ENCODE results near the genes MYO3B and GAD1.

DNA sequence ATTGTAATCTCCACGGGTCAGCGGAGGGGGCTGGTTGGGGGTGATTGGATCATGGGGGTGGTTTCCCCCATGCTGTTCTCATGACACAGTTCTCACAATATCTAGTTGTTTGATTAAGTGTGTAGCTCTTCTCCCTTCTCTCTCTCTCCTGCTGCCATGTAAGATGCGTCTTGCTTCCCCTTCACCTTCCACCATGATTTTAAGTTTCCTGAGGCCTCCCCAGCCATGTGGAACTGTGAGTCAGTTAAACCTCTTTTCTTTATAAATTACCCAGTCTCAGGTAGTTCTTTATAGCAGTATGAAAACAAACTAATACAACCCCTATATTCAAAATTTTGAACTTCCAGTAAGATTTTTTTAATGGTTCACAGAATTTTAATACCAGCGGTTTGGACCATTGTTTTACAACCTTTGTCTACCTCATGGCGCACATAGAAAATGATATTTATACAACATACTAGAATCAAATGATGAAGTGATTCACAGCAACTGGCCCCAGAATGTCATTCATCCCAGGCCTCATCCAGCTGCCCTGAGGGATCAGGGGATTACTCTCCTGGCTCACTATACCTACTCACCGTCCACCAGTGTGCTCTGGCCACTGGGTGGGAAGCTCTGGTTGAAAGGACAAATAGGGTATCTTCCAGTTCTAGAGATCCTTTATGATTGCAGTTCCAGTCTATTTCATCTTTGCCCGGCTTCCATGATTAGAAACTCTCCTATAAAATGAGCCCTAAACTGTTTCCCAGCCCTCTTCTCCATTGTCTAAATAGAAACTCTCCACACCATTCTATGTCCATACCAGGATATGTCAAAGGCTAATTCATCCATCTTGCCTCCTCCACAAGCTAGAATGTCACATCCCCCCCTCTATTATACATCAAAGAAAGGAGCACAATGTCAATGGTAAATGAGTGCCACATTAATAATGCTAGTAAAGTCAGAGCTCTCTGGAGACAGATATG is 134.8 kb downstream of the STK39 start:
- RRBS = no CpG with 5 or more reads among the region's 7 CpGs

DNA sequence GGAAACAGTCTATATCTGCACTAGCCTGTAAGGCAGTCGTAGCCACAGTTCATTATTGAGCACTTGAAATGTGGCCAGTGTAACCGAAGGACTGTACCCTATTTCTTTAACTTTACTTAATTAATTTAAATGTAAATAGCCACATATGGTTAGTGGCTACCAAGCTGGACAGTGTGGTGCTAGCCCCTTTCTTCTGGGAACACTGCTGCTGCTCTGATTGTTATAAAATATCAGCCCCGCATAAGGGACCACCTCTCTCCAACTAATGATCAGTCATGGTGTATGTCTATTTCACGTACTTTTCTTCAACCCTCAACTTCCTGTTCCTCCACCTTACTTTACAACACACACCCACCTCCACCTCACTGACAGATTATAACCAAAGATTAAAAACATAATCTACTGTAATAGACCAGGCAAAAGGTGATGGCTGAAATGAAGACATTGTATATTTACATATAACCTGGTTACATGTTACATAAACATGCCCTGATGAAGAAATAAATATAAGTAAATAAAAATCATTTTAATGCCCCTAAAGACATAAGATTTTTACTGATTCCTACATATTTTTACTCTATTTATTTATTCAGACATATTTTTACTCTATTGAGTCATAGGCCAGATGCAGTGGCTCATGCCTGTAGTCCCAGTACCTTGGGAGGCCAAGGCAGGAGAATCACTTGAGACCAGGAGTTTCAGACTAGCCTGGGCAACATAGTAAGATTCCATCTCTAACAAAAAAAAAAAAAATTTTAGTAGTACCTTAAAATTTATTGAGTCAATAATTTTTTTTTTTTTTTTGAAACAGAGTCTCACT is 12.9 kb downstream of the STK39 start:
- RRBS = no CpG with 5 or more reads among the region's 4 CpGs

DNA sequence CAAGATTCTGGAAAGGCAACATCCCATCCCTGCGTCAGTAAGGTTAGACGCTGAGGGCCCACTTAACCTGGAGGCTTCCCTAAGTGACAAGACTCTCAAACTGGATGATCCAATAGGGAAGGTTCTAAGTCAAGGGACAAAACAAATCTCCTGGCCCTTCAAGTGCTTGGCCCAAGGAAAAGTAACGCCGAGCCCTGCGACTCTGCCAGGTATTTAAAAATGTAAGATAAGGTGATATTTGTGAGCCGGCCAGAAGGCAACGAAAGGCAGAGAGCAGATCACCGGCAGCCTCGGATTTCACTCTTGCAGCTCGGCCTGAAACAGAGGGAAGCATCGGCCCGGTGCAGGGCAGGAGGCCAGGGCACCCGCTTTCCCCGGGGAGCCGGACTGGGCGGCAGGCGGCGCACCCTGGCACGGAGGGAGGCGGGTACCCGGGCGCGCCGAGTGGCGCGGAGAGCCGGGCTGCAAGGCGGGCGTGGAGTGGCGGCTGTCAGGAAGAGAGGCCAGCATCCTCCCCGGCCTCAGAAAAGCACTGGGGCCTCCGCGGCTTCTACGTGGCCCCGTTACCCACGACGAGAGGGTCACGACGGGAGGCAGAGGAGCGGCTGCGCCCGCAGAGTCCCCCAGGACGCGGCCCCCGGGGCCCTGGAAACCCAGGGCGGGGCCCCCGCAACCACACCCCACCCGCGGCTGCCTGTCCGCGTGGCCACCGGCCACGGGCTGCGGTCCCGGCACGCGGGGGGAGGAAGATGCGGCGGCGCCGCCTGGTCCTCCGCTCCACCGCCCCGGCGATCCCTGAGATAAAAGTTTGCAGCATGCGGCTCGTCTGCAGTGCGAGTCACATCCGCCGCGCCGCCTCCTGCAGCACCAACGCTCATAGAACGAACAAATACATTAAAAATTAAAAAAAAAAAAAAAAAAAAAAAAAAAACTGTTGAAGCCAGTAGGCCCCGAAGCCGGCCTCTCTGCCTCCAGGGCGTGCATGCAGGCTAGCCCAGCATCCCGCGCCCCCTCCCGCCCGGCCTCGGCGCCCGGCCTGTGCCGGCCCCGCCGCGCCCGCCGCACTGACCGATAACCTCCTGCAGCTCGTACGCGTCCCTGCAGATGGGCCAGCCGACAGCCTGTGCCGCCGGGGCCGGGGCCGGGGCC is 862 bp downstream of the STK39 start:
- RRBS = 3% methylated on average over 54 of the region's 99 CpGs

DNA sequence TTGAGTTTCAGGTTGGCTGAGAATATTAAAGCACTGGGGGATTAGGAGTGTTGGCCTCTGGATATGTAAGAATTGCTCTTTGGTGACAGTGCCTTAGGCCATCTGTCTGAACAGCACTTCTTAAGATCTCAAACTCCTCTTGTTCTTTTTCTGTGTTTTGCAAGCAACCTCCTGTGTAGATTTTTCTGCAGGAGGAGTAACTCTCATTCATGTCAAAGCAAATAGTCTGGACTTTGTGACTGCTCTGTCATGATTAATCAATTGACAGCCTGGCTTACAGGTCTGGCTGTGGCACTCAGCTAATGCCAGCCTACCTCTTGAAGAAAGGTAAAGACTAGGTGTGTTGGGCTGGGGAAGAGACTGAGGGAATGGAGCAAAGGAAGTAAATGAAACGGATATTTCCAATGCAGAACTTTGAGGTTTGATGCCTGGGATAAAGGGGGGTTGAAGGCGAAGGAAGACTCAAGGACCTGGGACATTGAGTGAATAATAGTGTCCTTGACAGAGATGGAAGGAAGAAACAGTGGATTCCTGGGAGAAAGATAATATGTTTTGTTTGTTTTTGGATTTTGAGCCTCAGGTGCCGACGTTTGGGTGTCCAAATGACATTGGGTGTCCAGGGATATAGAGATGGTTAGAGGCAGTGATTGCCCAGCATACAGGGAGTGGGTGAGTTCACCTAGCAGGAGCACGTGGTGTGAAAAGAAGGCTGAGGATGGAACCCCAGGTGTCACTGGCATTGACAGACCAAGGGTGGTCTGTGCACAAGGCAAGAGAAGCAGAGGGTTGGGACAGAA is 156.8 kb downstream of the CERS6 start:
- RRBS = no CpG with 5 or more reads among the region's 5 CpGs

DNA sequence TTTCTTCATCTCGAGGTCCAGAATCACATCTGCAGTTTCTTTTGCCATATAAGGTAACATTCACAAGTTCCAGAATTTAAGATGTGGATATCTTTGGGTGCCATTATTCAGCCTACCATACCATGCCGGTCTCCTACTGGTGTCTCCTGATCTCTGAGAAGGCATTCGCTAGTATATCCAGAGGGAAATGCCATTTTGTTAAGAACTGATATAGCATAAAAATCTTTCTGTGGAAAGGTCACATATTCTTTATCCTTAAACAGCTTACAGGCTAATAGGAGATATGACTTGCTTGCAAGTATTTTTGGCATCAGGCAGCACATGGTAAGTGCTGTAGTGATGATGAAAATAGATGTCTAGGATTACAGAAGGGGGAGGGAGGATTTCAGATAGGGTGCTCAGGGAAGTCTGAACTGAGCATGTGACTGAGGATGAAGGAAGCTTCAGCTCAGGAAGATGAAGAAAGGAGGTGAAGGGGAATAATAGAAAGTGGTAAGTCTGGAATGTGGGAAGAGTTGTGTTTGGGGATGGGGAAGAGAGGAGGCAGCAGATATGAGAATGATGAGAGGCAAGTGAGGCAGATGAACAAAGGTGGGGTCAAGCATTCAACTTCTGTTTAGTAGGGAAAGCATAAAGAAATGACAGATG is 158.5 kb upstream of the NOSTRIN start:
- RRBS = no CpG with 5 or more reads among the region's 3 CpGs

DNA sequence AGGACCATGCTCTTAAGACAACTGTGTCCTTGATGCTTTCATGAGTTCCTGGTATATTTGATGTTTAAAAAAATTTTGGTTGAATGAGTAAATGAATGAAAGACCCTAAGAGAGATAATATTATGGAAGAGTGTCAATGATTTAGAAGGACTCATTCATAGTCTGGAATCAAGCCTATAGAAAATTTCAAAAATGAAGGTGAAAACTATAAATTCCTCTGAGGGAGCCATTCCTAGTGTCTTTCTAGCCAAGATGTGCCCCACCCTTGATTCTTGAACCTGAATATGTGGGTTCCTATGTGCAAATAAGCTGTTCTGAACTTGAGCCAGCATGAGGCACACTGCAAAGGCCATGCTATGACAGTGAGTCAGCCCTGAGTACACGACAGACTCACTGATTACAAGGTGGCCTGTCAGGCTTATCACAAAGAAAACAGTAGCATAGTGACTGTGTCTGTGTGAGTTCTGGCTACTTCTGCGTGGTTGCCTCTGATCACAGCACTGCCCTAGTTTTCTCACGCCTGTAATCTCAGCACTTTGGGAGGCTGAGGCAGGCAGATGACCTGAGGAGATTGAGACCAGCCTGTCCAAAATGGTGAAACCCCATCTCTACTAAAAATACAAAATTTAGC is 19.0 kb downstream of the ABCB11 start:
- RRBS = no CpG with 5 or more reads among the region's 3 CpGs

DNA sequence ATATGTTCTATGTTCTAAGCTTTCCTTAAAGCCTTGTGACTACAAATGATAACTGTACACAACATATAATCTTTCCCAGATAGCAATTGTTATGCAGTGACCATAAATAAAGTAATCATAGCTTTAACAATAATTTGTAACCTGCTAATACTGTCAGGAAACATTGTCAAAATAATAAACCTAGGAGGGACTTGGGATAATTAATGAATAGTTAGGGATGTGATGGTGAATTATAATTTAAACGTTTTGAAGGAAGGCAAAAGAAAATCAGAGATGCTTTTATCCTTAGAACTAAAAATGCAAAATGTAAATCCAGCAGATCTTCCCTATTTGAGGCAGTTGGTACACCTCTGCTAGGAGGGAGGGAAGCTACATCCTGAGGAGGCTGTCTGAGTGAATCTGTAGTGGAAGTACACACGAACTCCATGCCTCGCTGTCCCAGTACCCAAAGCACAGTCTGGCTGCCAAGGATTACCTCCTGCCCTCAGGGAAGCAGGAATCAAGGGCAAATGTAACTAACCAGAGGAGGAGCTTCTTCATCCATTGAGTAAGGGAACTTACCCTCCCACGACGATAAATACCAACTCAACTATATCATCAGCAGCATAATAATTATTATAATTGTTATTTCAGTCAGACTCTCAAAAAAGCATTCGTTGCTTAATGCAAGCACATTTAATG is 1.9 kb downstream of the DHRS9 start:
- RRBS = no CpG with 5 or more reads among the region's 6 CpGs

DNA sequence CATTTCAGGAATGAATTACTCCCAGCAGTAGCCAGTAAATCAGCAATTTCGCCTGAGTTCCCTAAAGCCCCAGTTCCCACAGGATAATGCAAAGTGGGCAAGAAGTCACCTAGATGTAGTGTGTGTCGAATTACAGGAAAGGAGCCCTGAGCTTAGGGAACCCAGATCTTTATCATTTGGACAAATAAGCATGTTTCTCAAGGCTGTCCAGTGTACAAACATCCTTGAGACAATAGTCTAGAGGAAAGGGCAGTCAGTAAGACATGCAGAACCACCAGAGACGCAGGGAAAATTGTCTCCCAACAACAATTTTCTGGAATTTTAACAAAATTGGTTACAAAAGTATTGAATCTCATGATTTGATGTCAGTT is 1.5 kb downstream of the PHOSPHO2 start:
- RRBS = no CpG with 5 or more reads among the region's 3 CpGs

DNA sequence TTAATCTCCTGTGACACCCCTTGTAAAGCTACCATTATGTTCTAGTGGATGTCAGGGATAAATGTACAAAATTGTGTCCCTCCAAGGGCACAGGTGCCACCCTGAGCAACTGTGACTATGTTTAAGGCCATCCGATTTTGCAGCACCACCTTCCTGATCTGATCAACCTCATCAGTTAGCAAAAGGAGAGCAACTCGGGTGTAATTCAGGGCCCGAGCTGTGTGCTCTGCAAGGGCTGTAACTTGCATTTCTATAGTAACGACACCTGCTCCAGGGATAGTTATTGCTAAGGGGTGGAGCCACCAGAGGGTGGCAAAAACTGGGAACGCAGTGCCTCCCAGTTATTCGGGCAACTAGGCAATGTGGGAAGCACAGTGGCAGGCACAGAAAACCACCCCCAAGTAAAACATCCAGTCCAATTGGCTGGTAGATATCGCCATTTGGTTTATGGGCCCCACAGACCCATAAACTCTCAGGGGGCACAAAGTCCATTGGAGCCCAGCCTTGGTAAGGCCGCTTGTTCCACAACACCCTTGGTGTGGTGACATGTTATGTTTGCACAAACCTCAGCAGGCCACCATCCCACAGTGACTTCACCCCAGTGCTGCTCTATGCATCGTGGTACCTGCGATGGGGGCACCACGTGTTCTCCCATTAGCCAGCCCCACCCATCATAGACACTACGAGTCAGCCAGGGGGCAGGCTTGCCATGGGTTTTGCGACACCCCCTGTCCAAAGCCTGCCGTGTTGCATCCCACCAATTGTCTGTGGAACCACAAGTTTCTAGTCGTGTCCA is 18.4 kb downstream of the PHOSPHO2 start:
- RRBS = no CpG with 5 or more reads among the region's 15 CpGs

- RRBS = no CpG with 5 or more reads among the region's 11 CpGs
These were observed 1.2 kb downstream of the UBR3 start for GRCh38 chr2:169828322-169828974.

- RRBS = no CpG with 5 or more reads among the region's 2 CpGs
These were observed 165.4 kb upstream of the MYO3B start for GRCh38 chr2:170012538-170012866.

GRCh38 chr2:170024613-170025507 is 153.1 kb upstream of the MYO3B start:
- RRBS = no CpG with 5 or more reads among the region's 3 CpGs

- RRBS = no CpG with 5 or more reads among the region's 4 CpGs
These were observed 93.1 kb upstream of the MYO3B start for GRCh38 chr2:170084482-170085672.

- RRBS = no CpG with 5 or more reads among the region's 2 CpGs
These were observed at the start of gene MYO3B for GRCh38 chr2:170178018-170178276. TSS of gene MYO3B (plus strand) at chr2:170178147.

DNA sequence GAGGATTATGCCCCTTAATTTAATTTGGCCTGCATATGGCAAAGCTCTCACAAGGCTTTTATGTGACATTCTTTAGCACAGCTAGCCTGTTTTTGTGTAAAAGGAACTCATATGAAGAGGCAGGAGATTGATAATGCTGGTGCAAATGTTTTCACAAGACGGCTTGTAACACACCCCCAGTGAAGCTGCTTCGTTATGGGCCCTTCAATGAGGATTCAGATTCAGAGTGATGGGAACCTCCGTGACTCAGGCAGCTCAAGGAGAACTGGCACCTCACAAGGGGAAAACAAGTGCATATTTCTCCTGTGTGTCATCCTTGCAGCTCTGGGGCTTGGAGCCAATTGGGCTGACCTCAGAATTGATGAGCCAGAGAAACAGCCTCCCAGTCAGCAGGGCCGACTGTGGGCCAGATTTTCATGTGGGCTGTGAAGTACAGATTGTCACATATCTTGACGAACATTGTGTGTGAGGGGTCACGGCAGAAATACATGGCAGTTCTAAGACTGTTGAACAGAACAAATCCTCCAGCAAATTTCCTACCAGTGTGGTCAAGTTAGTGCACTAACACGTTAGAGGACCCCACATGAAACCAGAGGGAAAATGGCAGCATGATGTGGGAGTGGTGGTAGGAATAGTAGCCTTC is 189.6 kb upstream of the SP5 start:
- RRBS = no CpG with 5 or more reads among the region's 7 CpGs

GRCh38 chr2:170530037-170530710 is 185.0 kb upstream of the SP5 start:
- RRBS = no CpG with 5 or more reads among the region's 10 CpGs

DNA sequence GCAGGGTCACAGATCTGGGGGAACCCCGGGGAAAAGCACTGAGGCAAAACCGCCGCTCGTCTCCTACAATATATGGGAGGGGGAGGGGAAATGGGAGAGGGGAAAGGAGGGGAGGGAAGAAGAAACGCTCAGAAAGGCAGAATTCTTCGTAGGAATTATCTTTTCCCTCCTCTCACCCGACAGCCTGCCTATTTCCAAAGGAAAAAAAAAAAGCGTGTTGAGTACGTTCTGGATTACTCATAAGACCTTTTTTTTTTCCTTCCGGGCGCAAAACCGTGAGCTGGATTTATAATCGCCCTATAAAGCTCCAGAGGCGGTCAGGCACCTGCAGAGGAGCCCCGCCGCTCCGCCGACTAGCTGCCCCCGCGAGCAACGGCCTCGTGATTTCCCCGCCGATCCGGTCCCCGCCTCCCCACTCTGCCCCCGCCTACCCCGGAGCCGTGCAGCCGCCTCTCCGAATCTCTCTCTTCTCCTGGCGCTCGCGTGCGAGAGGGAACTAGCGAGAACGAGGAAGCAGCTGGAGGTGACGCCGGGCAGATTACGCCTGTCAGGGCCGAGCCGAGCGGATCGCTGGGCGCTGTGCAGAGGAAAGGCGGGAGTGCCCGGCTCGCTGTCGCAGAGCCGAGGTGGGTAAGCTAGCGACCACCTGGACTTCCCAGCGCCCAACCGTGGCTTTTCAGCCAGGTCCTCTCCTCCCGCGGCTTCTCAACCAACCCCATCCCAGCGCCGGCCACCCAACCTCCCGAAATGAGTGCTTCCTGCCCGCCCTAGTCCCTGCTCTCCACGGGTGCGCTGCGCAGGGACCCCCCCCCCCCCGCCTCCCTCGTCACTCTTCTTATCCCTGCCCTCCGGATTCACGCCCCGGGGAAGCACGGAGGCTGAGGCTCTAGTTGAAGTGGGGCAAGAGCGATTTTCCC is at the start of gene GAD1:
Gene GAD1, plus strand, starts transcription at position 465 of the 917 bp plus-strand sequence.
- RRBS = 2% methylated on average over 15 of the region's 69 CpGs

DNA sequence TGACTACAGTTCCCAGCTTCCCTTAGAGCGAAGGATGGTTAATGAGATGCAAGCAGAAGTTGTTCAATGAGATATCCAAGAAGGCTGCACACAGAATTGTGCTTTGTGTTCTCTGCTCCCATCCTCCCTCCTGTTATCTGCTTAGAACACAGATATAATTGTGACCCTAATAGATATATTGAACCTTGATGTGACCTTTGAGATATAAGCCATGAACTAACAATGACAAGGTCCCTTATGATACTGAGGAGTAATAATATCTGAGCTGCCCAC is 109.4 kb downstream of the TLK1 start:
- RRBS = no CpG with 5 or more reads among the region's 1 CpG

GRCh38 chr2:171081472-171082170 is 79.1 kb downstream of the TLK1 start:
- RRBS = no CpG with 5 or more reads among the region's 5 CpGs

DNA sequence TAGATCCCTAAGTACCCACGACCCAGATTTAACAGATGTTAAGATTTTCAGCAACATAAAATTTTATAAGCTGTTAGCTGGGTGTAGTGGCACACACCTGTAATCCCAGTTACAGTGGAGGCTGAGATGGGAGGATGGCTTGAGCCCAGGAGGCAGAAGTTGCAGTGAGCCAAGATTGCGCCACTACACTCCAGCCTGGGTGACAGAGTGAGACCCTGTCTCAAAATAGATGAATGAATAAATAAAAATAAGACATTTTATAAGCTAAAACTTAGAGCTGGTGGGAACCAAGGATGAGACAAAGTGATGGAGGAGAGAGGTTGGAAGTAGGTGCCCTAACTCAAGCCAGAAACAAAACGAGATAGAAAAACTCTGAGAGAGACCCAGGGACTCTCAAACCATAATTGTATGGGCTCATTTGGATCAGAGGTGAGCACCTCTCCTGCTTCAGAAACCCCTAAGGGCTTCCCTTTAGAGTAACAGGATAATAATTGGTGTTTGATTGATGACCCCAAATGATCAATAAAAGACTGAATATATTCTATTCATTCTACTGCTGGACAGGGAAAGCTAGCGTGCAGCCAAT is 12.6 kb downstream of the CYBRD1 start:
- RRBS = no CpG with 5 or more reads among the region's 4 CpGs